Prostate gland (tissue), 2 donors: Measurements from ENCODE around the gene LAMTOR3.

GRCh38 chr4:99654206-99654967 lies 3.2 kb downstream of the C4orf54 start:
- PRO-cap: no peak
- RAMPAGE, long total RNA, 2 experiments: no peak in any of the 2 experiments

DNA sequence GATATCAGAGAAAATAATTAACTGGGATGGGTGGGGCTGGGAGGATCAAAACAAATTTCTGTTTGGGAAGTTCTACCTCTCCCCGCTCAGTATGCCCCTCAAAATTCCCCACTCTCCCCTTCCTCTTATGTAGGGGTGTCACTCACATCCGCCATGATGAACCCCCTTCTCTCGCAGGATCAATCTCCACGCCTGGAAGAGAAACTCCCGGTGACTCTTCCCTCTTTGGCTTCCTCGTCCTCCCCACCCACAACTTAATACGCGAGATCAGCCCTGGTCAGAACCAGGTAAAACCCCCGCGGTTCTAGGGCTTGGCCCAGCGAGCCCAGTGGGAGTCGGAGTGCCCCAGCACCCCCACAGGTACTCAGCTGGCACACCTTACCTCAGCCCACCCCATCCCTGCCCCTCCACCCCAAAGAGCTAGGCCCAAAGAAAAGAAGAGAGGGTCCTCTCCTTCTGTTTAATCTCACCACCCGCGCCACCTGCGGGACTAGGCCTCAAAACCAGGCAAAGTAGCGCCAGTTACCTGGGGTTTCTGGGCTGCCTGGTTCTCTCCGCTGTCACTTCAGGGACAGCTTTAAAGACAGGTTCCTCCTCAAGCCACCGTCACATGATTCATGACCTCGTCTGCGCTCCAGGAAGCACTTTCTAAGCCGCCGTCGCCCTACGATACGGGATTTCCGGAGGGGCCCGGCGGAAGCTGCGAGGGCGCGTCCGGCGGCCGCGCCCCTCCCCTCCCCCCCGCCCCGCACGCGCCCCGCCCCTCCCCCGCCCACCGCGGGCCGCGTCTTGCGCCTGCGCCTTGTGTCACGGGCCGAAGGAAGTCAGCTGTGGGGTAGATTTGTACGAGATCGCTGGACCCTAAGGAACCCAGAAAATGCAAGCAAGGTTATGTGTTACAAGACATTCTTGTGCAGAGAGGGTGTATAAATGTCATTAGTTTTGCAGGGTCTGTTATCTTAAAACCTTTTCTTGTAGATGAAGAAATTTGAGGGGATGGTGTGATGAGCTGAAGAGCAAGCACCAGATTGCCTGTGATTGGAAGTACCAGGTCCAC lies at the start of gene LAMTOR3:
LAMTOR3 (minus strand) TSS at position 619 of the 1,057 bp plus-strand sequence.
- PRO-cap: bidirectional peak, plus-strand start at position 810 of the sequence, minus-strand start at position 619 of the sequence
- RAMPAGE, long total RNA, 2 experiments: start-site peak on the minus strand in 2 of 2 experiments, centred at positions 588 to 600 of the sequence, 419 to 981 reads per replicate

GRCh38 chr4:101275175-101275595 lies 72.1 kb downstream of the PPP3CA start:
- PRO-cap: no peak
- RAMPAGE, long total RNA, 2 experiments: no peak in any of the 2 experiments

DNA sequence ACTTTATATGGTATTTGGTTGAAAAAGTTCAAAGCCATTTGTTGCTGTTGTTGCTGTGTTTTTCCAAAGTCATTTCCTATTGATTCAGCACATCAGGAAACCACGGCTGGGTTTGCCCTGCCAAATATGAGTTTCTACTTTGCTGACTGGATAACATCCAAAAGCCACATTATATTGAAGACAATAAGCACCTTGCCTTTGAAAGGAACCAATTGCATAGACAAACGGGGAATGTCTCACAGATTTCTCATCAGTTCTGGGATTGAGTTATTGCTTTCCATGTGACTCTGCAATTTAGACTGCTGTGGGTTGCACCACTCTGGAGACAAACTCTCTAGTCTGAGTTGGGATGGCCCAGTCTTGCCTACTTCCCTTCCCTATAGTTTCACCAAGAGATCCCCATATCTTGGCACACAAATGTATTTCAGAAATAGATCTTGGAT lies 206.1 kb downstream of the SLC39A8 start:
- PRO-cap: no peak
- RAMPAGE, long total RNA, 2 experiments: no peak in any of the 2 experiments

- PRO-cap: no peak
- RAMPAGE, long total RNA, 2 experiments: no peak in any of the 2 experiments
These were observed 25.8 kb downstream of the UBE2D3 start for GRCh38 chr4:102801484-102801955.

- PRO-cap: no peak
- RAMPAGE, long total RNA, 2 experiments: no peak in any of the 2 experiments
These were observed 1.8 kb downstream of the SLC9B2 start for GRCh38 chr4:103074726-103075173.

DNA sequence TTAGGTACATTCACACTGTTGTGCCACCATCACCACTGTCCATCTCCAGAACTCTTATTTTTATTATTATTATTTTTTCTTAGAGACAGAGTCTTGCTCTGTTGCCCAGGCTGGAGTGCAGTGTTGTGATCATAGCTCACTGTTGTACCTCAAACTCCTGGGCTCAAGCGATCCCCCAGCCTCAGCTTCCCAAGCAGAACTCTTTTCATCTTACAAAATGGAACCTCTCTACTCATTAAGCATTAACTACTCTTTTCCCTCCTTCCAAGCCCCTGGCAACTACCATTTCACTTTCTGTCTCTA lies 5.9 kb upstream of the SLC9B2 start:
- PRO-cap: no peak
- RAMPAGE, long total RNA, 2 experiments: no peak in any of the 2 experiments

DNA sequence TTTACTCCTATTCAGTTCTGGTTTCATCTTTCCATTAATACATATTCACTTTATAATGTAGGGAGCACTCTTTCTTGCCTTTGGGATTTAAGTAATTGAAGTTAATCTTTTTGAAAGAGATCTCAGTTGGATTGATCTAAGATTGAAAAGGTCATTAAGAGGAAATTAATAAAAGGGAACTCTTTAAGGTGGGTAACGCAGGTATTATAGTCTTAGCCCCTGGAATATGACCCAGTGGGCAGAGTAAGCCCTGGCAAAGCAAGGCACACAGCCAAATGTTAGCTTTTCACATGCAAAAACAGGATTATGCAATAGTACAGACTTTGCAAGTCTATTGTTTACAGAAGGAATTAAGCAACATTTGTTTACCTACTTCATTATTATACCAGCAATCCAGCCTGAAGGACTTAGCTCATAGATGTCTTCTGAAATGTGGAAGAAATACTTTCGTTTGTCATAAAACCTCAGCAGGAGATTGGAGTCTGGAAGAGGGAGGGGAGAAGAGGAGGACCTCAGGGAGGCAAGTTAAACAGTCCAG lies 226.6 kb upstream of the CENPE start:
- PRO-cap: no peak
- RAMPAGE, long total RNA, 2 experiments: no peak in any of the 2 experiments

- PRO-cap: no peak
- RAMPAGE, long total RNA, 2 experiments: no peak in any of the 2 experiments
These were observed 7.7 kb downstream of the CXXC4 start for GRCh38 chr4:104486997-104487480.

- PRO-cap: no peak
- RAMPAGE, long total RNA, 2 experiments: no peak in any of the 2 experiments
These were observed 41.5 kb downstream of the TET2 start for GRCh38 chr4:105188270-105188500.

- PRO-cap: no peak
- RAMPAGE, long total RNA, 2 experiments: no peak in any of the 2 experiments
These were observed 121.1 kb downstream of the PPA2 start for GRCh38 chr4:105352825-105353153.

DNA sequence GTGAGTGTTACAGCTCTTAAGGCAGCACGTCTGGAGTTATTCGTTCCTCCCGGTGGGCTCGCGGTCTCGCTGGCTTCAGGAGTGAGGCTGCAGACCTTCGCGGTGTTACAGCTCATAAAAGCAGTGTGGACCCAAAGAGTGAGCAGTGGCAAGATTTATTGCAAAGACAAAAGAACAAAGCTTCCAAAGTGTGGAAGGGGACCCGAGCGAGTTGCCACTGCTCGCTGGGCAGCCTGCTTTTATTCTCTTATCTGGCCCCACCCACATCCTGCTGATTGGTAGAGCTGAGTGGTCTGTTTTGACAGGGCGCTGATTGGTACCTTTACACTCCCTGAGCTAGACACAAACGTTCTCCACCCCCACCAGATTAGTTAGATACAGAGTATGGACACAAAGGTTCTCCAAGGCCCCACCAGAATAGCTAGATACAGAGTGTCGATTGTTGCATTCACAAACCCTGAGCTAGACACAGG lies 156.1 kb upstream of the GIMD1 start:
- PRO-cap: no peak
- RAMPAGE, long total RNA, 2 experiments: no peak in any of the 2 experiments

DNA sequence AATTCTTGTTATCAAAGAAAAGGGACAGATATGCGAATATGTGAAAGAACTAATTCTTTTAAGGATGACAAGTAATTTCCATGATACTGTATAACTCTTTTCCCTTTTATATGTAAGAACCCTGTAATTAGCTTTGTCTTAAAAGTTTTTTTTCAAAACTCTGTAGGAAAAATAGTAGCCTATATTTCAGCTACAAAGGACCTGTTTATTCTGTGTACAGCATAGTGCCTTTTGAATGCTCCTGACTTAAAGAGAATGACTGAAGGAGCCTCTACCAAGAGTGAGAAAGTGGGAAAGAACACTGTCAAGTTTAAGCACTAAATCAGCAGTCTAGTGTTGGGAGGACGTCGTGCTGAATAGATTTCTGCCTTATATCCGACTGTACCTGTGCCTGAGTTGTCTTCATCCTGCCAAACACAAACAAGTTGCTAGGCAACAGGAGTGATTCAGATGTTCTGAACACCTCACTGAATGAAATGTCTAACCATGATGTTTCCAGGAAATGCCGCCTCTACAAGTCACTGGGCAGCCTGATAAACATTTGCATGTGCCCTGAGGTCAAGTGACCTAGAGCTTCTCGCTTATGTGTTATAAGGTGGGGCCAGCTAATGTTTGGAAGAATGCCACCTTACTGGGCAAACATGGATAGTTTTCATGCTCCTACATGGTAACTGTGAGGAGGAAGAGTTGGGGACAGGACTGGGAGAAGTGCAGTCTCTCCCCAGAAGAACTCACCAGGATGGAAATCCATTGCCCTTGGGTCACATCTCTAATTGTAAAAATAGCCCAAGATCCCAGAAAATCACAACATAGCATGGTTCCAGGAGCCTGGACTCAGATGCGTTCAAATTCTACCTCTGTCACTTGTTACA lies 37.9 kb downstream of the SGMS2 start:
- PRO-cap: no peak
- RAMPAGE, long total RNA, 2 experiments: no peak in any of the 2 experiments

DNA sequence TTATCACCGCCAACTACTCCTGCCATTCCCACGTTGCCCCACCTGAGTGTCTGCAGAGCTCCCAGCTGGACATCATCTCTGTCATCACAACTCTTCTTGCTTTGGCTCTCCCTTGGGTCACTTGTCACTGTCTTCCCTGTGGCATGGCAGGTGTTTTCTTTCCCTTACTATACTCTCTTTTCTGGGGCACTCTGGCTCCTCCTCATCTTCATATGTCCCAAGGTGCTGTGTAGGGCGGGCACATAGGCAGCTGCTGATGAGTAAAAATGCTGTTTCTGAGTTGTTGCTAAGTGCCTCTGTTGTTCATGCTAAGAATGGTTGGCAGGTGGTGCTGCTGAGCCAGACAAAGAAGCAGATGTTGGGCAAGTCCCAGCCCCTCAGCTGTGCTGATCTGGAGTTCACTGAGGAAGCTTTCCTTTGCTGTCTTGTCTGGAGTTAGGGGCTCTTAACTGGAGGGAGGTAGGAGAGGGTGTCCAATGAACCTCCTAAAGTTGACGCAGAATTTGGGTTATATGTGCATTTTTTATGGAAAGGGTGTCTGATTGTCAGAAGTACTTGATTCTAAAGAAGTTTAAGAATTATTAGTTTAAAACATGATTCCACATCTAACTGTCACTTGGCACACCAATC lies 40.6 kb downstream of the HADH start:
- PRO-cap: no peak
- RAMPAGE, long total RNA, 2 experiments: no peak in any of the 2 experiments

DNA sequence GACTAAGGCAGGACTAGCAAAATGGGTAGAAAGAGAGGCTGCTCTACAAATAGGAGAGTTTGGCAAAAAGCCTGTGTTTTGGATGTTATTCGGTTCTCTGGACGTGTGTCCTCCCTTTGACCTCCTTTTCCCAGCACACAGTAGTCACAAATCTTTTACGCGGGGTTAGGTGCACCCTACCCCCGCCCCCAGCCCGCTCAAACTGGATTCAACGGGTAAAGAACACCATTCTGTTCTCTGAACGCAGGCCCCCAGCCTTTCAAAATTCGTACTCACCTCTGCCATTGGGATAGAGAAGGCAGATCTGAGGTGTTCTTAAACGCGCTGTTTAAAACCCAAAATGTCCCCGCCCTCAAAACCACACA lies 2.8 kb downstream of the LEF1 start:
- PRO-cap: no peak
- RAMPAGE, long total RNA, 2 experiments: no peak in any of the 2 experiments

- PRO-cap: no peak
- RAMPAGE, long total RNA, 2 experiments: no peak in any of the 2 experiments
These were observed 40.8 kb upstream of the LEF1 start for GRCh38 chr4:108209369-108210036.

- PRO-cap: no peak
- RAMPAGE, long total RNA, 2 experiments: no peak in any of the 2 experiments
These were observed 4.6 kb downstream of the CASP6 start for GRCh38 chr4:109698602-109699019.

DNA sequence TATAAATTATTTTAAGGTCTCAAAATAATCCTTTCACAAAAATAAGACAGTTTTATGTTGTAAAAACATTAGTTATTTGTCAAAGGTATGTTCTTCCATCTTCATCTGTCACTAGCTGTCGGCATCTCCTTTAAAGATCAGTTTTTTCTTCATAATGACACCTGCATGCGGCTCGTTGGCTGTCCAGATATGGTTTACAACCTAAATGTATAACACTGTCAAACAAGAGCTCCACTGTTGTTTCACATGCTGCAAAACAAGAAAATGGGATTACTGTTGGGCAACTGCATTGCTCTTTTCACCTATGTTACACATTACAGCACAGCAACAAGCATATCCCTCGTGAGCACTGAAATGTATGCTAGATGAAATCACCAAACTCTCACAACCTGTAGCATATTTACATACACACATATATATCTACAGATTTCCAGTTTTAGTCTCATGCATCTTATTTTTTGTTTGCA lies 11.0 kb upstream of the CASP6 start:
- PRO-cap: no peak
- RAMPAGE, long total RNA, 2 experiments: no peak in any of the 2 experiments

DNA sequence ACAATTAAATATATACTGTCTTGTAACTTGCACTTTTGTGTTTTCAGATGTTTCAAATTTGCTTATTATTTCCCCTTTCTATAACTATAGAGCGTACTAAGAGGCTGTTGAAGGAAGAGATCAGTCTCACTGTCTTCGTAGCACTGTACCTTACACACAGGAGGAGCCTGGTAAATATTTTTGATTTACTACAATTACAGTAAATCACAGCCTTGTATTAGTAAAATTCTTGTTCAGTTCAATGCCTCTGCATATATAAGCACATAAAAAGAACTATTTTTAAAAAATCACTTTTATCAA lies 395 bp downstream of the CFI start:
- PRO-cap: no peak
- RAMPAGE, long total RNA, 2 experiments: no peak in any of the 2 experiments

- PRO-cap: no peak
- RAMPAGE, long total RNA, 2 experiments: no peak in any of the 2 experiments
These were observed 25.8 kb downstream of the LRIT3 start for GRCh38 chr4:109873801-109874100.